Vein endothelial cell (primary cell): Measurements from ENCODE around the genes PSORS1C2, C6orf47, LY6G5B and CFB.

DNA sequence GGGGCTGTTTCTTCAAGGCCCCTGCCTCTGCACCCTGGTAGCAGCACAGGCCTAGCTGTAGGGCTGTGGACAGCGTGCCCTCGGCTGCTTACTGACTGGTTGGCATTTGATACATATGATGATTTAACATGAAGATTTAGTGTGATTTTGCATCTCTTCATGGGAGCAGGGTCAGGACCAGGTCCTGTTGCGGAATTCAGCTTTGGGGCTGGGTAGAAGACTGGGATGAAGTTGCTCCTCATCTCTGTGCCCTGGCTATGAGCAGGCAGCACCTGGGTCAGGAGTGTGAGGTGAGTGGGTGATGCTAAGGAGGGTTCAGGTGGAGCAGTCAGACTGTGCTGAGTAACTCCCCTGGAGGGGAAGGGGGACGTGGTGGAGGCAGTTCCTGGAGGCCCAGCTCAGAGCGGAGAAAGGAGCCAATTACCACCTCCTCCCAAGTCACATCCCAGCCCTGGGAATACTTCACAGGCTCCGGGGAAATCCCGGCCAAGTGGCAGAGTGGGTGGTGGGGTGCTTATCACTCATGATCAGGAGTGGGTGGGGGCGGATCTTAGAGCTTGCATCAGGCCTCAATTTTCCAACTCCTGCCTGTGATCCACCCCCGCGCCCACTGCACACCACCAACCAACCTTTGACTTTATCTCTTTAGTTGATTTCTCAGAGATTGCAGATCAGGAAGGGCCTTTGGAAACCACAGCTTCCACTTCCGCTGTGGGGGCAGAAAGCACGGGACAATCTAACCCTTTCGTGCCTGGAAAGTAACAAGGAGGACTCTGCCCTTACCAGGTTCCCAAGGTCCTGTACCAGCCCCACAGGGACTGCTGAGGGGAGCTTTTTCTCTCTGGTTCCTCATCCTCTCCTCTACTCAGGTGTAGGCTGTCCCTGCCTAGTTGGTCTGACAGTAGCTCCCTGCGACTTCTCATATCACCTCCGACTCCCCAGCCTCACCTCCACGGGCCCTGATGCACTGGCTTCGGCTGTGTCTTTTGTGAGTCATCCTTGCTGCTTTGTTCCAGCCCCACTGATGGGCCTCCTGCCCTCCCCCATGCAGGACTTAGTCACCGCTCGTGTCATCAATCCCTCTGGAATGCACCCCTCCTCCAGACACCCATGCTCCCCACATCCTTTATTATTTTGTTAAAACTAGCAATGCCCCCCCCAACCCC, 24.8 kb upstream of the IER3 start:
- CAGE, long polyA plus RNA, result no peak

DNA sequence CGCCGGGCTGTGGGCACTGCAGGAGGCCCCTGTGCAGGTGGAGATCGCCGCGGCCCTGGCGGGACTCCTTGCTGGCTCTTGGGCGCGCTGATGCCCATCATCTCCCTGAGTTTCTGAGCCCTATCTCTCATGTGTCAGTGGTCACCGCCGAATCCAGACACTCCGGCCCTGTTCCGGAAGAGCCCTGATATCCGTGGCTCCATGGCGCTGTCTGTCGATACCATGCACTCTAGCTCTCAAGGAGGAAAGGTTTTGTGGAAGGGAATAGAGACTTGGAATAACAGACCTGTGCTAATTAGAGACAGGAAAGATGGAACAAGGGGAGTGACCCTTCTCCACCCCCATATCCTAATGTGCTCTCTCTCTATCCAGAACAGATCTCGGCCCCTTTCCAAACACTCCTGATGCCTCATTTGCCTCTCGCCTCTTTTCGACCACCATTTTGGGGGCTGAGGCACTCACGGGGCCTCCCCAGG, 433 bp downstream of the VARS2 start:
- CAGE, long polyA plus RNA, result no peak

- CAGE, long polyA plus RNA, result no peak
Observed at GRCh38 chr6:30934892-30935538, 3.0 kb upstream of the SFTA2 start.

GRCh38 chr6:31138646-31139111, at the start of gene PSORS1C2:
PSORS1C2 (minus strand) TSS chr6:31139066.
- CAGE, long polyA plus RNA, result no peak

DNA sequence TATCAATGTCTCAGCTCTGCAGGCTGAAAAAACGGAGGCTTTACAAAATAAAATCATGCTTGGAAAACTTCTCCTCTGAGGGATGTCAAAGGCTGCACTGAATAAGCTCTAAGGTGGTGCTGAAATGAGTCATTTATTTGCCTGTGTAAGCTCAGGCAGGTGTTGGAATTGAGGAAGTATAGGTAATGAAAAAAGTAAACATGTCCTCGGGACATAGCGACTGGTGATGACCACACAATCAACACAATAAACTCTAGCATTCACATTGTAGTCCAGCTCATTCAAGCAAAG, 32.7 kb upstream of the POU5F1 start:
- CAGE, long polyA plus RNA, result no peak

GRCh38 chr6:31394246-31394903, 9.0 kb upstream of the MICA start:
- CAGE, long polyA plus RNA, result no peak

DNA sequence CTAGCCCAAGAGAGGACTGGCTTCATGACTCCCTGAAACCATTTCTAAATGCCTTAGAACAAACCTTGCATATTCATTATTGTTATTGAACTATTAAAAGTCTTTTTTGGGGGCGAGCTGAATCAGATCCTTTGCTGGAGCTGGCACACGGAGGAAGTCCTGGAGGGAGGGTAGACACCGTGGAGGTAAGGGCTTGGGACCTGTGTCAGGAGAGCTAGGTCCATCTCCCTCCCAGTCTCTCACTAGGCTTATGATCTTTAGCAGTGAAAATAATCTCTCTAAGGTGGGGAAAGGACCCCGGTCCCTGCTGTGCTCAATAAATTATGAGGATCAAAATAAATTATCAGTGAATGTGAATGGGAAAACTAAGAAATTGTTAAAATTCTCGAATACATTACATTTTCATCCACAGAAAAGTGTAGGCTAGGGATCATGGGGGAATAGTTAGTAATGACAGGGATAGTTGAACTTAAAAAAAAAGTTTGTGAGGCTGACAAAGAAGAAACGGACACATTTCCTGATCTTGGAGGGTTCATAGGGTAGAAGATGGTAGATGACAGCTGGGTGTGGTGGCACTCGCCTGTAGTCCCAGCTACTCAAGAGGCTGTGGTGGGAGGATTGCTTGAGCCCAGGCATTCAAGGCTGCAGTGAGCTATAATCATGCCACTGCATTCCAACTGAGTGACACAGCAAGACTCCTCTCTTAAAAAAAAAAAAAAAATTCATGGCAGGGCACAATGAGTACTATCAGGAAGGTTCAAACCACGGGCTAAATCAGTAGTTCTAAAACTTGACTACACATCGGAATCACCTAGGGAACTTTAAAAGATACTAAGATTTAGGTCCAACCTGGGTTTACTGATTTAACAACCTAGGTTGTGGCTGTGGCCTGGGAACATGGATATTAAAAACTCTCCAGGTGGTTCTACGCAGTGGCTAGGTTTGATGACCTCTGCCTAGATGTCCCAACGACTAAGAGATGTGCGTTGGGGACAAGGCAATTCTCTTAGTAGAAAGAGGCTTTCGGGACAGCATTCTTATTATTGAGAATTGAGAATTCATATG, 2.1 kb upstream of the MICA start:
- CAGE, long polyA plus RNA, result no peak

- CAGE, long polyA plus RNA, result no peak
Observed at GRCh38 chr6:31419743-31420400, 16.5 kb downstream of the MICA start.

DNA sequence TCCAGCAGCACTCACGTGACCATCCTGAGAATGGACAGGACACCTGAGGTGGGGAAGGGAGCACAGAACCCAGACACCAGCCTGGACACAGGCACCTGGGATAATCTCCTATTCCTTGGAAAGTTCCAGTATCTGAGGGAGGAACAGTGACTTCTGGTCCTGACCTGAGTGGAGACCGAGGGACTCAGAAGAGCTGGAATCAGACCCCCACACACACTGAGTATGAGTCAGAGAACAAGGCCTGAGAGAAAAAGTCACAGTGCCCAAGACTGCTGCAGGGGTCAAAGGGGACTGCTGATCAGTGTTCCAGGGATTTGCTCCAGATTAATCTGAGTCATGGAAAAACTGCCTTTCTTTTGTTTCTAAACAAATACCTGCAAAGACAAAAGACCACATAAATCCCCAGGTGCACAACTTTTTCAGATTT, 35.7 kb upstream of the MICB start:
- CAGE, long polyA plus RNA, result no peak

DNA sequence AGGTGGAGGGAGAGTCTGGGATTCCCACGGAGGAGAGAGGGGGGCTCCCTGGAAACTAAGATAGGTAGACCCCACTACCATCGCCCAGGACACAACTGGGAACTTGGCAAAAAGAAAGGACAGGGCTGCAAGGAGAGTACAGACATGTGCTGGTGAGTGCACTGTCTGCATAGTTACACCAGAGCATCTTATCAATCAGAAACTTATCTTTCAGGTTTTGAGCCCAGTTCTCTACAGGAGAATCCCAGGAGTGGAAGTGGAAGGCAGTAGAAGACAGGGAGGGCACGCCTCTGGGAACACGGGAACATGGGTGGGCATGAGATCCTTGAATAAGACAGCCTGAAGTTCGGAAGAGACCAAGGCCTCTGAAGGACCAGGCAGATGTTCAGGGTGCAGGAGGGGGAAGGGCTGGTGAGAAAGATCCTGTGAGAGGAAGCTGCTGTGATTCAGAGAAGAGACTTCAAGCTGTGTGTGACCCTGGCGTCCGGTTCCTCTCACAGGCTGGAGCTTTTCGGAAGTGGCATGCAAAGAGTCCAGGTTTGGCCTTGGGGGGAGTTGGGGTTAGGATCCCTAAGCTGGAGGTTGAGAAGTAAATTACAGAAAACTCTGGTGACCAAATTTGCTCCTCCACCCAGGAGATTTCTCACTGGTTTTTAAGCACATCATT, 12.3 kb upstream of the LTA start:
- CAGE, long polyA plus RNA, result no peak

- CAGE, long polyA plus RNA, result no peak
Observed at GRCh38 chr6:31579829-31580425, 2.3 kb downstream of the LTB start.

- CAGE, long polyA plus RNA, result no peak
Observed at GRCh38 chr6:31652763-31652888, 165 bp upstream of the BAG6 start.

DNA sequence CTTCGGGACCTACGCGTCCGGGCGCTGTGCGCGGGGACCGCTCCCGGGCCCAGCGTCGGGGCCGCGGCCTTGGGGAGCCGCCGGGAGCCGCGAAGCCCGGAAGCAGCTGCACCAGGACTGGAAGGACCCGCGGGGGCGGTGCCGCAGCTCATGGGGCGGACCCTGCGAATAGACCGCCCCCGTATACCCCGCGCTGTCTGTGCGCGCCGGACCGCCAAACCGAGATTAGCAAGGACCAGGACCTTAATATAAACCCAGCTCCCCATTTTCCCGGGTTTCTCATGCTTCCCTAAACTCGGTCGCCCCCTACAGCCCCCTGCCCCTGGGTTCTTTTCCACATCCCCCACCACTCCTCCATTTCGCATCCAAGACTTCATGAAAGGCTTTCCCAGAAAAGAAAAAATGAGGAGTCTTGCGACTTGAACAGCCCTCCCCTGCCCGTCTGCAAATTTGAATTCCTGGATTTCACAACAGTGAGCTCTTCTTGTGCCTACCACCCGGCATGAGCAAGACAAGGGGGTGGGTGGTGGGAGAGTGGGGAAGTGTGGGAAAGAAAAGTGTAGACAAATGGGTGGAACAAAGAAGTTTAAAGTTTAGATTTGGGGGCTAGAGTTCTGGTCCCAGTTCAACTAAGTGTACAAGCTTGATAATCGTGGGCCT, at the start of gene C6orf47:
TSS of gene C6orf47 (minus strand) at position 119 of the 660 bp plus-strand sequence.
- CAGE, long polyA plus RNA, result no peak

DNA sequence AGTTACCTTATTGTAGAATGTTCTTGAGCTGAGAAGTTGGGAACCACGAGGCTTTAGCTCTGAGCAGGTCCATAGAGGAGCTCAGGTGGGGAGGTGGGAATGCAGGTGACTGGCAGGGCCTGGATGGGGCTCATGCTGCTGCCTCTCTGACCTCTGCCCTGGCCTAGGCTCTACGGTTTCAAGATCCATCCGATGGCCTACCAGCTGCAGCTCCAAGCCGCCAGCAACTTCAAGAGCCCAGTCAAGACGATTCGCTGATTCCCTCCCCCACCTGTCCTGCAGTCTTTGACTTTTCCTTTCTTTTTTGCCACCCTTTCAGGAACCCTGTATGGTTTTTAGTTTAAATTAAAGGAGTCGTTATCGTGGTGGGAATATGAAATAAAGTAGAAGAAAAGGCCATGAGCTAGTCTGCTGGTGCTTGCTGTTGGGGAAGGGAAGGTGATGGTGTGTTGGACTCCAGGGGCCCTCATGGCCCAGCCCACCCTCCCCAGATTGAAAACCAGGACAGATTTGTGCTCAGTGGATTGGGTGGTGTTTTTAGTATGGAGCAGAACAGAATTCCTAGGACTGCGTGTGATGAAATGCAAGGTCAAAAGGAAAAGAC, at the start of gene LY6G5B:
TSS of gene LY6G5B (plus strand) at position 308 of the 604 bp plus-strand sequence.
- CAGE, long polyA plus RNA, result no peak

DNA sequence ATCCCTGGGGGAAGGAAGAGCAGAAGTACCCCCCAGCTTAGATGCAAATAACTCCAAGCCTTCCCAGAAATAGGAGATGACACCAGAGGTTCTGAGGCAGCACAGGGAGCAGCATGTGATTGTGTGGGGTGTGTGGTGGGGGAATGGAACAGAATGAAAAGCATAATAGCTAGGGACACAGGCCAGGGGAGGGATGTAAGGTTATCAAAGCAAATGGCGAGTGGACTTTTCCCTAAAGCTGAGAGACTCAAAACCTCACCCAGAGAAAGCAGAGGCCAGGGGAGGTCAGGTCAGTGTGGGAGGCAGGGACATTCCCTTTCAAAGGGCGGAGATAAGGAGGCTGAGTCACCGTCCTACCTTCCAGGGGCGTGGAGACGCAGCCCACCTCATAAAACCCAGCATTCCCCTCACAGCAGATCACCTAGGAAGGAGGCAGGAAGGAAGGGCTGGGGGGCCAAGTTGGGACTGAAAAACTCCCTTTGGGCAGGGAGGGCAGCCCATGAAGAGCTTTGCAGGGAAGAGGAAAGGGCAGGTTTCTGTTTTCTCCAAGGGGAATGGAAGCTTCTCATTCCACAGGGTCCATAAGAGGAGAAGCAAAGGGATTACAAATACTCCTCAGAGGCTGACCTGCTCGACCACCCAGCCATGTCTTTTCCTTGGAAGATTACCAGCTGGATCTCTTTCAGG, 9.5 kb upstream of the LY6G5C start:
- CAGE, long polyA plus RNA, result no peak

GRCh38 chr6:31727499-31728088, 1.5 kb downstream of the DDAH2 start:
- CAGE, long polyA plus RNA, result no peak

DNA sequence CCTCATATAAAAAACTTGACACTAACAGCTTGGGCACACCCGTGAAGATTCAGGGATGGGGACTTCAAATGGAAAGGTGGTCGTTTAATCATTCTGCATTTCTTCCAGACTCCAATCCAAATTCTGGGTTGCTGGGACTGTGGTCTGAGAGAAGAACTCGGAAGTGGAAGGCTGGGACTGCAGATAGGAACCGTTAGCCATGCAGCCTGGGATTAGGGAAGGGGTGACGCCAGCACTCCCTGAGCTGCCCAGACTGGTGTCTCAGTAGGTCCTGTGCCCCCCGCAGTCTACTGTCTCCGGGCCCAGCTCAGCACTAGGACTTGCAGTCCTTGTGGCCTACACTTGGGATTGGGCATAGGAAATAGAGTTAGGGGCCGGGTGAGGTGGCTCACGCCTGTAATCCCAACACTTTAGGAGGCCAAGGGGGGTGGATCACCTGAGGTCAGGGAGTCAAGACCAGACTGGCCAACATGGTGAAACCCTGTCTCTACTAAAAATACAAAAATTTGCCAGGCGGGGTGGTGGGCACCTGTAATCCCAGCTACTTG, 514 bp upstream of the CLIC1 start:
- CAGE, long polyA plus RNA, result no peak

DNA sequence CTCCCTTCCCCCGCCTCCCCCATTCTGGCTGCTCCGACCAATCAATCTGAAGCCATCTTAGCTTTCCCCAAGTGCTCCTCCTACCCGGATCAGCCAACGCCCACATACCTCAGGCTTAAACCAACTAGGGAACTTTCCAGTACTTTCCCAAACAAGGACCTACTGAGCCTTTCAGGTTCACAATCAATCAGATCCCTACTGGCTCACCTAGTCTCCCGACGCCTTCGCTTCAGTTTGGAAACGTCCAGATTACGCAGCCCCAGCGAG, 468 bp downstream of the HSPA1L start:
- CAGE, long polyA plus RNA, result no peak

- CAGE, long polyA plus RNA, result no peak
Observed at GRCh38 chr6:31819448-31819826, 4.1 kb downstream of the HSPA1A start.

DNA sequence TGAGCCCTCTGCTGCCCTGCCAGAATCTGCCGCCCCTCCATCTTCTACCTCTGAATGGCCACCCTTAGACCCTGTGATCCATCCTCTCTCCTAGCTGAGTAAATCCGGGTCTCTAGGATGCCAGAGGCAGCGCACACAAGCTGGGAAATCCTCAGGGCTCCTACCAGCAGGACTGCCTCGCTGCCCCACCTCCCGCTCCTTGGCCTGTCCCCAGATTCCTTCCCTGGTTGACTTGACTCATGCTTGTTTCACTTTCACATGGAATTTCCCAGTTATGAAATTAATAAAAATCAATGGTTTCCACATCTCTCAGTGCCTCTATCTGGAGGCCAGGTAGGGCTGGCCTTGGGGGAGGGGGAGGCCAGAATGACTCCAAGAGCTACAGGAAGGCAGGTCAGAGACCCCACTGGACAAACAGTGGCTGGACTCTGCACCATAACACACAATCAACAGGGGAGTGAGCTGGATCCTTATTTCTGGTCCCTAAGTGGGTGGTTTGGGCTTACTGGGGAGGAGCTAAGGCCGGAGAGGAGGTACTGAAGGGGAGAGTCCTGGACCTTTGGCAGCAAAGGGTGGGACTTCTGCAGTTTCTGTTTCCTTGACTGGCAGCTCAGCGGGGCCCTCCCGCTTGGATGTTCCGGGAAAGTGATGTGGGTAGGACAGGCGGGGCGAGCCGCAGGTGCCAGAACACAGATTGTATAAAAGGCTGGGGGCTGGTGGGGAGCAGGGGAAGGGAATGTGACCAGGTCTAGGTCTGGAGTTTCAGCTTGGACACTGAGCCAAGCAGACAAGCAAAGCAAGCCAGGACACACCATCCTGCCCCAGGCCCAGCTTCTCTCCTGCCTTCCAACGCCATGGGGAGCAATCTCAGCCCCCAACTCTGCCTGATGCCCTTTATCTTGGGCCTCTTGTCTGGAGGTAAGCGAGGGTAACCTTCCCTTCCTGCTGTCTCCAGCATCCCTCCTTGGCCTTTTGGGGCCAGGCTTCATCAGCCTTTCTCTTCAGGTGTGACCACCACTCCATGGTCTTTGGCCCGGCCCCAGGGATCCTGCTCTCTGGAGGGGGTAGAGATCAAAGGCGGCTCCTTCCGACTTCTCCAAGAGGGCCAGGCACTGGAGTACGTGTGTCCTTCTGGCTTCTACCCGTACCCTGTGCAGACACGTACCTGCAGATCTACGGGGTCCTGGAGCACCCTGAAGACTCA, at the start of gene CFB:
TSS of gene CFB (plus strand) at position 728 of the 1,204 bp plus-strand sequence.
- CAGE, long polyA plus RNA, result no peak